Measurements from ENCODE around the gene DNAAF5.

DNA sequence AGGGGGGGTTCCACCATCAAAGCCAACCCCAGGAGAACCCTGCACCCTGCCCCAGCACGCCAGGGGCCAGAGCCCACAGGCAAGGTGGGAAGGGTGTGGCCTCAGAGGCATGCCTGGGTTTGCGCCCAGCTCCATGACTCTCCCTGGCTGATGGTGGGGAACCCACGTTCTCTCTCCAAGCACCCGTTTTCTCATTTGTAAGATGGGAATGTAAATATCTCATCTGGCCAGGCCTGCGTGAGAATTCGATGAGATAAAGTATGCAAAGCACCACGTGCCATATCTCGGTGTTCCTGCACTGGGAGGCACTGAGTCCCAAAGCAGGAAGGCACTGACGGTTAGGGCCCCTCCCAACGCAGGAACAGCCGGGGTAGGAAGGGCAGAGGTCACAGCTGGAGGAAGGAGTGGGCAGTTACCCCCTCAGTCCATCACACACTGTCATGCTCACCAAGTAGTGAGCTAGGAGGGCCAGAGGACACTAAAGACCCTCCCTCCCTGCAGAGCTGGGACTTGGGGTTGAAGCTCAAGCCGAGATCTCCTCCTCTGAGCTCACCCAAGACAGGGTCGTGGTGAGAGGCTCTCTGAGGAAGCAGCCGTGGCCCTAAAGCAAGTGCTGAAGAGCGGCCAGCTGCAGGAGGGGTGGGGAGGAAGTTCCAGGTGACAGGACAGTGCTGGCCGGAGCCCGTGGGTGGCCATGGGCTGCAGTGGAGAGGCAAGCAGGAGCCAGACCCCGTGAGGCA is 27.3 kb upstream of the DNAAF5 start:
- PRO-cap, 2 experiments: no peak in any of the 2 experiments

- PRO-cap, 2 experiments: peak in 2 of 2 experiments; most common plus-strand start chr7:726697 (in 1); most common minus-strand start chr7:726618 (in 2)
These were observed at the start of gene DNAAF5 for GRCh38 chr7:726416-726834. Gene DNAAF5 (plus strand): TSS chr7:726699.

GRCh38 chr7:821486-822351 is 10.6 kb upstream of the SUN1 start:
- PRO-cap, 2 experiments: no peak in any of the 2 experiments

DNA sequence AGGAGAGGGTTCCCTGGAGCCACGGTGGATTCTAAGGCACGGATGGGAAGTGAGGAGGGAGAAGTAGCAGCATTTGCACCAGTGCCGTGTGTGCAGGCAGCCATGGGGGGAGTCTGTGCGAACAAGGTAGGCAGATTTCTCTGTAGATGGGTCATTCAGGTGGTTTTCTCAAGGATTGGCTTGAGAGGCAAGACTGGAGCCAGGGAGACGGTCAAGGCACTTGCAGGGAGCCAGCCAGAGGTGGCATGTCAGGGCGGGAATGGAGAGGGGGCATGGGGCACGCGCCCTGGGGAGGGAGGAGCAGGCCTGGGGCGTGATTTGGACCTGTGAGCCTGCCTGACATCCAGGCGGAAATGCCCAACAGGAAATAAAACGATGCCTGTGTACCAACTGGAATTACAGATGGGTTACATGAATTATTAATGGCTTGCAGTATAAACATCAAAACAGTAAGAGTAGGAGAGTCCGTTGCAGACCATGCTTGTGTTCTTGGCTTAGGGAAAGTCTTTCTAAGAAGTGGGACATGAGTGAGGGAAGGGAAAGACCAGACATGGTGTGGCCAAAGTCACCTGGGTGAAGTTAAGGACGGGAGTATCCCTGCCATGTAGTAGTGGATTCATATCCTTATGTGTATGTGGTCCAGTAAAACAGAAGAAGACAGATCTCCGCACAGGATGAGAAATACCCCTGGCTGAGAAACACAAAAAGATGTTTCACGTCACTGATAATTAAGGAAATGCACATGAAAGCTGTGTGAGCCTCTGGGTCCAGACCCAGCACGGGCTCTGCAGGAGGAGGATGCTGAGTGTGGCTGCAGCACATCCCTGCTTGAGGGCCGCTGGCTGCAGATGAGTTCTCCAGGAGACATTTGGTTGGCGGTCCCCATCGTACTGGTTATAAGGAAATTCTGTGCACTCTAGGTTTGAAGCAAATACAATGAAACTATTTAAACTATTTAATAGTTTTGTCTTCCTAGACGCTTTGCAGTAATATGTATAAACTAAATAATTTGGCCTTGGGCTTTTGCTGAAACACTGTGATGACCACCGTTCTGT is 8.4 kb upstream of the SUN1 start:
- PRO-cap, 2 experiments: no peak in any of the 2 experiments

GRCh38 chr7:874541-874899 is 1.8 kb upstream of the GET4 start:
- PRO-cap, 2 experiments: no peak in any of the 2 experiments

- PRO-cap, 2 experiments: no peak in any of the 2 experiments
These were observed 748 bp downstream of the GET4 start for GRCh38 chr7:876985-877618.

DNA sequence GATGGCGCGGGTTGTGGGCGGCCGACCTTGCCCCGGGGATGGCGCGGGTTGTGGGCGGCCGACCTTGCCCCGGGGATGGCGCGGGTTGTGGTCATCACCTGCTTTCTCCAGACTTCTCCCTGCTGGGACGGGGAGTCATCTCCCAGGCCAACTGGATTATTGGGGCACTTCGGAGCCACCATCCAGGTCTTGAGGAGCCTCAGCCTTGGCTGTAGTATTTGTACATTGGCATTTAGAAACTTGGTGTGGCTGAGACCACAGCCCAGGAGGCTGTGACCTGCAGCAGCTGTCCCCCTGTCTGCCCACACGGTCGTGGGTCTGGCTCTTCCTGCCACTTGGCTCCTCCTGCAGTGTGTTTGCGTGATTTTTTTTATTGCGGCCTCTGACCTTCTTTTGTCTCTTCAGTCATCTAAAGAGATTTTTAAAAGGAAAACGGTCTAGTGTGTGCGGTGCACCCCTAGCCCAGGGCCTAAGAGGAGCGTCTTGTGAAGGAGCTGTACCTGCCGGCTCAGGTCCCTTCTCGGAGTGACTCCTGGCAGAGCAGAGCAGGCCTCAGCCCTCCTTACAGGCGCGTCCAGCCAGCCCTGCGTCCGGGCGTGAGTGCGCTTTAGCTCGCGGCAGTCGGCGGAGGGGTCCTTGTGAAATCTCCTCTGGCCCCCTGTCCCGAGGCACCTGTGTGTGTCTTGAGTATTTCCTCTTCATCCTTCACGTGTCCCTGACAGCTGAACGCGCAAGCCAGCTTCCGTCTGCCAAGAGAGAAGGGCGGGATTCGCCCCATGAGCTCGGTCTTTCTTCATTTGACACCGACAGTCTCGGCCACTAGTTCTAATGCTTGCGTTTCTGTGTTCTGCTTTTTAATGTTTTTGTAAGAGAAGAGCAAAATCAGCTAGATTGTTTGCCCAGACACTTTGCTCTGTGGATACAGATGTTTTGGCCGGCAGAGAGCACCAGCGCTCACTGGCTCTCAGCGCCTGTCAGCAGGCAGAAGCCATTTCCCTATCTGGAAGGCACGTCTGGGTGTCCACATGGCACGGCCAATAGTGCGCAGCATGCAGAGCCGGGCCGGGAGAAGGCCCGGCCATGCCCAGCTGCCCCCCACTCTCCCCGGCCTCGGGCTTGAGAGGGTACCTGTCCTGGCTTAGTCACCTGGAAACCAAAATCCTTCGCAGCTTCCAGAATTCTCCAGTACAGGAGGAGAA is 6.7 kb downstream of the GET4 start:
- PRO-cap, 2 experiments: no peak in any of the 2 experiments

GRCh38 chr7:908491-909346 is 32.4 kb downstream of the GET4 start:
- PRO-cap, 2 experiments: no peak in any of the 2 experiments

DNA sequence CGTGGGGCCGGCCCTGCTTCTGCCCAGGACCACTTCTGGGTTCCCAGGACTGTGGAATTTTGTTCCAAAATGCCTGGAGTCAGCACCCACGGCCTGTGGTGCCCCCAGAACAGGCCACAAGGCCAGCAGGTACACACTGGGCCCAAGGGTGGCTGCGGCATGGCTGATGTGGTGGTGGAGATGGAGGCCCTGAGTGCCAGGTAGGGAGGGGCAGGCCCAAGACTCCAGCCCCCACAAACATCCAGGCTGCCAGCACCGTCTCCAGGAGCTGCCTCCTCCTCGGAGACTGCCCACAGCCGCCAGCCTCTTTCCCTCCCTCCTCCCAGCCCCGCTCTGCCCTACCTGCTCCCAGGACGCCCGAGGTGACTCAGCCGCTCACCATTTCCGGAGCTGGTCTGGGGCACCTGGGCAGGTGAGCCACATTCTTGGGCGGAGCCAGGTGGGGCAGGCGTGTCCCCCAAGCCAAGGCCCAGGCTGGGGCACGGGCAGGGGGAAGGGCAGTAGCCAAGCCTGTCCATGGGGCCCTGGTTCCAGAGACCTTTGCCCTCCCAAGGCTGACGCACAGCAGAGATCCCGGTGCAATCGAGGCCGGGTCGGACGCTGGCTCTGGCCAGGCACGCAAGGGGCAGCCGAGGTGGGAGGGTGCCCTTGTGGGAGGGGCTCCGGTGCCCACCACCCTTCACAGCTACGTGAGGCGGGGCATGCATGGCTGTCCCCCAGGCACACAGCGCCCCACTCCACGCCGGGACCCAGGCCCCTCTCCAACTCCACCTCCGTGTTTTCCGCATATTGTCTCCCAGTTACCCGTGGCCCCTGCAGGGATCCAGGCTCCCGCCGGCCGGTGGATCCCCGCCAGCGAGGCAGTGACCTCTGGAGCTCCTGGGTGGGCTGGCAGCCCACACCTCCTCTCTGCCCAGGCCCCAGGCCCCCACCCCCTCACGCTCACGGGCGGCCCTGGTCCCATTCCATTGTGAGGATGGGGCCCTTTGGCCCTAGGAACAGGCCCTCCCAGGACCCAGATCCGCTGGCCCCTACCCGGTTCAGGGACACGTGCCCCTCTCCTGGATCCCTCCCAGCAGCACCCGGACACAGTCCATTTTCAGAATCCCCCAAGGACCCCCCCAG is 8.7 kb downstream of the ADAP1 start:
- PRO-cap, 2 experiments: peak in 1 of 2 experiments; most common minus-strand start position 784 of the sequence (in 1)

DNA sequence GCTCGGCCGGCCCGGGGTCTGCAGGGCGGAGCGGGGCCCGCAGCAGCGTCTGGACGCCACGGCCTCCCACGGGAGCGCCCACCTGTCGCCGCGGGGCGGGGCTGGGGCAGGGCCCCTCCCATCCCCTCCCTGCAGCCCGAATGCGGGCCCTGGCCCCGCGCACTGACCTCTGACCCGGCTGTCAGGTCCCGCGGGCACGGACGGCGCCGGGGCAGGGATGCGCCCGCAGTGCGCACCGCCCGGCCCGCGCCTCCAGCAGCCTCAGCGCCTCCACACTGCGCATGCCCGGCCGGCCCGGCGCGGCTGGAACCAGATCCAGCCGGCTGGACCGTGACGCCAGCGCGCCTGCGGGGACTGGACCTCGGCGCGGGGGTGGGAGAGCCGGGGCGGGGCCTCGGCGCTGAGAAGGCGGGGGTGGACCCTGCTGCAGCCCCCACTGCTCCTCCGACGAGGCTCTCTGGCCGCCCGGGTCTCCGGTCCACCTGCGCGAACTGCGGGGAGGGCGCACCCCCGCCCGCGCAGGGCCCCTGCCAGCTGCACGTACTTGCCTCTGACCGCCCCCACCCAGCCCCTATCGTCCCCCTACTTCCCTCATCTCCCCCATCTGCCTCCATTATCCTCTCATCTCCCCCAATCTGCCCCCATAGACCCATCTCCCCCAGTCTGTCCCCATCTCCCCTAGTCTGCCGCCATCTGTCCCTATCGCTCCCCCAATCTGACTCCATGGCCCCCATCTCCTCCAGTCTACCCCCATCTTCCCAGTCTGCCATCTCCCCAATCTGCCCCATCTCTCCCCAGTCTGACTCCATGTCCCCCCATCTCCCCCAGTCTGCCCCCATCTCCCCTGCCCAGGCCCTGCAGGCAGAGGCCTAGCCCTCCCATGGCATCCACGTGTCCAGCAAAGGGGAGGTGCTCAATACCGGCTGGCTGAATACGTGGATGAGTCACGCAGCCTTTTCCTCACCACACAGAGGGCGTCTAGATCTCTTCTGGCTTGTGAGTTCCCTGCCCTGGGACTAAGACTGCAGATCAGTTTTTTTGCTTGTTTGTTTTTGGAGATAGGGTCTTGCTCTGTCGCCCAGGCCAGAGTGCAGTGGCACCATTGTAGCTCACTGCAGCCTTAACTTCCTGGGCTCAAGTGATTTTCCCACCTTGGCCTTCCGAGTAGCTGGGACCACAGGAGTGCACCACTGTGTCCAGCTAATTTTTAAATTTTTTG is 15.8 kb upstream of the GPR146 start:
- PRO-cap, 2 experiments: peak in 2 of 2 experiments; most common plus-strand start position 379 of the sequence (in 1); most common minus-strand start position 263 of the sequence (in 2)

DNA sequence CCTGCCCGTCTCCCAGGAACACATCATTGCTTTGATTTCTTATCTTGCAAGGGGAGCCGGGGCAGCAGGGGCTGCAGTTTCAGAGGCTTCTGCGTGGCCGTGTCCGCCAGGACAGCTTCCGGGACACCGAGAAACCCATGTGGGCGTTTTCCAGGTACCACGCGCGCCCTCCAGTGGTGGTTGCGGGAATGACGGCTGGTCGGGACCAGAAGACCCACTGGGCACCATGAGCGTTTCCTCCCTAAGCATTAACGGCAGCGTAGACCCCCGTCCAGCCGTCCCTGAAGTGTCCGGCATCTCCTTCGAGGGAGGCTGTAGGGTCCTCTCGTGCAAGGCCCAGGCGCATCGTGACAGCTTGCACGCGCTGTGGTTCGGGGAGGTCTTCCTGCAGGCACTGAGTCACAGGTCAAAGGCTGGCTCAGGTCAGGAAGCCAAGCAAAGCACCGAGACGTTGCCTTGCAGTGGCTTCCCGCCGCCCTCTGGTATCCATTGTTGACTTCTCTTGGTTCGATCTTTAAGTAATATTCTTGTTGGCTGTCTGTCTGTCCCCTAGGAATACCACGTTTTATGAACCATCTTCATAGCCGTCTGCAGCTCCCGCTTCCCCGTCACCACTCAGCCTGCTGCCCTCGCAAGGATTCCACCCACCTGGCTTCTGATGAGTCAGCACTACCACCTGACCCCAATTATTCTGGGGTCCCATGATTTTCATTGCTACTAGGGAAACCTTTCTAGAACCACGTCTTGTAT is 16.3 kb upstream of the ZFAND2A start:
- PRO-cap, 2 experiments: no peak in any of the 2 experiments

DNA sequence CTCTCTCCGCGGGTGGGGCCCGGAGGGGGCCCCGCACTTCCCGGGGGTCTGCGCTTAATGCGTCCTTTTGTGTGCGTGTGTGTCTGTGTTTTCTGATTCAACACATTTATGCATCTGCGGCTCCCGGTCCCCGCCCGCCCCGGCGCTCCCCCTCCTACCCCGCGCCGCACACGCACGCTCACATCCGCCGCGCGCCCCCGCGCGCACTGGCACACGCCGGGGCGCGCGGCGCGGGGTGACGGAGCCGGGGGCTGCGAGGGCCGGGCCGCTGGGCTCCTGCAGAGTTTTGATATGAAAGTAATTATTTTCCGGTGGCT is 4.7 kb downstream of the UNCX start:
- PRO-cap, 2 experiments: no peak in any of the 2 experiments

GRCh38 chr7:1436592-1437280 is 22.5 kb downstream of the MICALL2 start:
- PRO-cap, 2 experiments: no peak in any of the 2 experiments

DNA sequence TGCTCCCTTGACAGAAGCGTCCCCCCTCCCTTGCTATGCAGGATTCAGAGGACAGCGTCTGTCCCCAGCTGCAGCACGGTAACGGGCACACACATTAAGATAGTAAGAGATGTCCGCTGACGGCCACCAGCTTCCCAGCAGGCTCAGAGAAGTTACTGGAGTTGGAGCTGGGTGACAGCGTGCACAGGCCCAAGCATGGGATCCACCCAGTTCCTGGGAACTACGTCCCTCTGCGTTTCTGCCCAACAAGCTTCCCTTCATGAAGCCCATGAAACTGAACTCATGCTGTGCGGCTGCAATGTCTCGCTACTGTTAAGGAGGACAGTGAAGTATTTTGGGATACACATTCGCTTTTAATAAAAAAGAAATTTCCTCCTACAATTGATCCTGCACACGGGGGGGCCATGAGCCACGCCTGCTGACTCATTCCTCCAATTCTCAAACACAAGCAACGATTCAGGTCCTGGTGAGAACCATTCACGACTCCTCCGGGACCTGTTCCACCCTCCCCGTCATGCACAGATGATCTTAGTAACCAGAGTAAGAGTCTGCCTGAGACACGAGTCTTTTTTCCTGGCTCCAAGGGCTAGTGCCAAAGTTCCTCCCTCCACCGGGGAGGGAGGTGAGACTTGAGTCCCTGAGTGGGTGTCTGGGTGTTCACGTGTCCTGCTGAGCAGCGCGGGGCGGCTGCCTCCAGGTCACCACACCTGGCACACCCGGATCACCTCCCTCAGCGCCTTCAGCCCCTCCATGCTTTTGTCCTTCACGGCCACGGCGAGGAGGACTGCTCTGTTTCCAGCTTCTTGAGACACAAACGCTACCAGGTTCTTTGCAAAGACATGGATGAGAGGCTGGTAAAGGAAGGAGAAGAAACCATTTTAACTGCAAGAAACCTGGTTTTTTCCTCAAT is 2.6 kb downstream of the PSMG3 start:
- PRO-cap, 2 experiments: no peak in any of the 2 experiments

DNA sequence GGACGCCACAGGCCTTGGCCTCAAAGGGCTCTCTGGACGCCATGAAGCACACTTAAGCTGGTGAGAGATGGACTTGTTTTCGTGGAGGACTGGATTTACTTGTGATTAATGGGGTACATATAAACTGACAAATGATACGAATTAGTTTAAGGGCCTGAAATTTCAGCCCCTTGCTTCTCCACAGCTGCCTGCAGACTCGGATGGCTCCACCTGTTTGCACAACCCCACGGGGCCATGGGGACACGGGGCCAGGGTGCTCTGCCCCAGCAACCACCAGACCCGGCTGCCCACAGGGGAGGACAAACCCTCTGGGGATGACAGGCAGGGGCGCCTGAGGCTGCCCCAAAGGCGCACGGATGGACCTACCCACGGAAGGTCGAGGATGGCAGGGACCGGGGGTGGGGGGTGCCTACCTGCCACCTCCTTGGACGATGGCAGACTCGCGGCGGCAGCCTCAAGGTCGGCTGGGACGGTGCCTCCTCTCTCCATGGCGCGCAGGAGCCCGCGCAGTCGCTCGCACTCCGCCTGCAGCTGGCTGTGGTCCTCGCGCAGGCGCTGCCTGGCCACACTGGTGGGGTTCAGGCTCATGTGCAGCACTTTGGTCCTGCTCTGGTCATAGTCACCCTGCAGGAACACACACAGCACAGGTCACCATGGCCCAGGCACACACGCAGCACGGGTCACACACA is 266.3 kb downstream of the ELFN1 start:
- PRO-cap, 2 experiments: no peak in any of the 2 experiments

DNA sequence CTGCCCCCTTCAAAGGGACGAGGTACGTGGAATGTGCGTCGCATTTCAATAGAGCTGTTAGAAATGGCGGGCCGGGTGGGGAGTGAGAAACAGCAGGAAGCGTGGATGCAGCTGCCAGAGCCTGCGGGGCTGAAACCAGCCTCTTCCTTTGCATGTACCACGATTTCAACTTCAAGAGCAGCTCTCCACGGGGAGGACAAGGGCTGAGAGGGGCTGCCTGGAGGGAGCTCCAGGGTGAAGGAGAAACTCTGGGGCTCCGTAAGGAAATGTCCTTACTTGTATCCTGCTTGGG is 274.2 kb downstream of the ELFN1 start:
- PRO-cap, 2 experiments: no peak in any of the 2 experiments

GRCh38 chr7:2037256-2037896 is 195.4 kb downstream of the MAD1L1 start:
- PRO-cap, 2 experiments: peak in 2 of 2 experiments; most common plus-strand start chr7:2037674 (in 2); most common minus-strand start chr7:2037488 (in 2)

DNA sequence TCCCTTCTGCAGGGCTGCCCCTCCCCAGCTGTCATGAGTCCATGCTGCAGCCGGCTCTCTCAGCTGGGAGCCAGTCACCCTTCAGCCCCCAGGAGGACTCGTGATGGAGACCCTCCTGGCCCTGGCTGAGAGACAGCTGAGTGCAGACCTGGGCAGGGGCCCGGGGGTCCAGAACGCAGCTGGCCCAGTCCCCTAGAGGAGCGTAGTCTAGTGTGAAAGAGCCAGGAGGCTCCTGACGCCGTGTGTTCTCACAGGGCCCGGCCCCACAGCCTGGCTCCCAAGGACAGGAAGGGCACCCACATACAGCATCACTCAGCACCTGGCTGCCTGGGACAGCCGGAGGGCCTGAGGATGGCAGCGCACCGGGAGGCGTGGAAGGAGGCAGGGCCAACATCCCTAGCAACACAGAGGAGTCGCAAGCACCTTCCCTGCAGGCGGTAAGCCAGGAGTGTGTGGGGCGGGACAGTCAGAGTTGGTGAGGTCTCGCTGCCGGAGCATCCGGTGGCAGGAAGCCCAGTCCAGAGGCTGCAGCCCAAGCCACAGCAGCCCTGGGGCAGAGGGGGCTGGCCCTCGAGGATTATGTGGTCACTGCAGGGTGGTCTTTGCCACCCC is 125.9 kb downstream of the MAD1L1 start:
- PRO-cap, 2 experiments: peak in 1 of 2 experiments; most common minus-strand start position 271 of the sequence (in 1)

GRCh38 chr7:2175064-2175579 is 57.6 kb downstream of the MAD1L1 start:
- PRO-cap, 2 experiments: no peak in any of the 2 experiments

- PRO-cap, 2 experiments: no peak in any of the 2 experiments
These were observed 6.1 kb downstream of the EIF3B start for GRCh38 chr7:2360598-2361194.

Data from cytotoxic T cell (primary cell).